Calu3 (cell line): ENCODE results near the gene INSM2.

DNA sequence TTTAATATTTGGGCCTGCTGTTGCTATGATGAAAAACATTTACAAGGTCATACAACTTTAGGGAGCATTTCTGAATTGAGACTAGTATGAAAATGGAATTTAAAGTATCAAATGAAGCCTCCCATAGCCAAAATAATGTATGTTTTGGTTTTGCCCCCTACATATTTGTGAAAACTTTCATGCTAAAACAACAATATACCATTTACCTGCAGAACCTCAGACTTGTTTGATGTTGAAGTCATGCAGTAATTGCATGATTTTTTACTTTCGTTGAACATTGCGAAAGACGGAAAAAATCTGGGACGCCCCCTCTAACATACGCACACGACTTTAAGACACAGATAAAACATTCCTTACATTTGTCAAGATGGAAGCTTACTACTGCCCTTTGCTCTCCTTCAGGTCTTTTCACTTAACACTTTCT is 635 bp upstream of the FAM177A1 start:
- PRO-cap = no peak

GRCh38 chr14:35154067-35154410 is 31.7 kb downstream of the PRORP start:
- PRO-cap = no peak

DNA sequence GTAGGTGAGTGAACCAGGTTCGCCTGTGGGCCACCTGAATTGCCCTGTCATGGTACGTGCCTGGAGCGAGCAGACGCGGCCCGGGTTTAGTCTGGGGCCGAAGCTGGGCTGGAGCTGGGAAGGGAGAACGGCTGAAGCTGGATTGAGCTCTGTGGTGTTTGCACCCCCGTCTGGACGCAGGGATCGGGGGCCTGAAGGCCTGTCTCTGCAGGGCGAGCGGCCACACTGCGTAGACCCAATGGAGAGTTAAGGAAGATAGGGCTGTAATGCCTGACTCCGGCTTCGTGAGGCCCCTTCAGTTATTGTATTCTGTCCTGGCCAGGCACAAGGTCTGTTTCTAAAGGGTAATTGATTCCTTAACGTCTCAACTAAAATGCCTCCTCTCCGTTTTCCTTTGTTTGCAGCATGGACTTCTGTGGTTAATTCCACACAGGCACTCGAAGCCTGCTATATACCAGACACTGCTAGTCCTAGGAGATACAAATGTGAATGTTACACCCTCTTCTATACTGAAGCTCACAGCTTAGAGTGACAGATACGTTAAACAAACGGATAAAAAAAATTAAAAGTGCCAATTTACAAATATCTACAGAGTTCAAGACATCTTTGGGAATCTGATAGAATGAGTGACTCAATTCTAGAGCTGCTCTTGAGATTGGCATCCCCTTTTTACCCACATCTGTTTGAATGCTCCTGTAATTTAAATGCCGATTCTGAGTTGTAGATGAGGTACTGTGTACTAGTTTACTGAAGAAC is 545 bp downstream of the PSMA6 start:
- PRO-cap = unidirectional peak, plus-strand start at position 72 of the sequence; unidirectional peak, plus-strand start at position 89 of the sequence

DNA sequence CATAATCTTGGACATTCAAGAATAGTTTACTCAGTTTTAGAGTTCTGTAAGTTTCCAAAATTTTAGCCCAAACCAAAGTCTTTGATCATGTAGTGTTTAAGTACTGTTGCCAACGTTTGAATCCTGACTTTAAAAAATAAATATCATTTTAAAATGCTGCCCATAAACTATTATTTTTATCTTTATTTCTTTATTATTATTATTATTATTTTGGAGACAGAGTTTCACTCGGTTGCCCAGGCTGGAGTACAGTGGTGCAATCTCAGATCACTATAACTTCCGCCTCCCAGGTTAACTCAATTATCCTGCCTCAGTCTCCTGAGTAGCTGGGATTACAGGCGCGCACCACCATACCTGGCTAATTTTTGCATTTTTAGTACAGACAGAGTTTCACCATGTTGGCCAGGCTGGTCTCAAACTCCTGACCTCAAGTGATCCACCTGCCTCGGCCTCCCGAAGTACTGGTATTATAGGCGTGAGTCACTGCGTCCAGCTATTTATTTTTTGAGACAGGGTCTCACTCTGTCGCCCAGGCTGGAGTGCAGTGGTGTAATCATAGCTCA is 6.4 kb downstream of the PSMA6 start:
- PRO-cap = no peak

DNA sequence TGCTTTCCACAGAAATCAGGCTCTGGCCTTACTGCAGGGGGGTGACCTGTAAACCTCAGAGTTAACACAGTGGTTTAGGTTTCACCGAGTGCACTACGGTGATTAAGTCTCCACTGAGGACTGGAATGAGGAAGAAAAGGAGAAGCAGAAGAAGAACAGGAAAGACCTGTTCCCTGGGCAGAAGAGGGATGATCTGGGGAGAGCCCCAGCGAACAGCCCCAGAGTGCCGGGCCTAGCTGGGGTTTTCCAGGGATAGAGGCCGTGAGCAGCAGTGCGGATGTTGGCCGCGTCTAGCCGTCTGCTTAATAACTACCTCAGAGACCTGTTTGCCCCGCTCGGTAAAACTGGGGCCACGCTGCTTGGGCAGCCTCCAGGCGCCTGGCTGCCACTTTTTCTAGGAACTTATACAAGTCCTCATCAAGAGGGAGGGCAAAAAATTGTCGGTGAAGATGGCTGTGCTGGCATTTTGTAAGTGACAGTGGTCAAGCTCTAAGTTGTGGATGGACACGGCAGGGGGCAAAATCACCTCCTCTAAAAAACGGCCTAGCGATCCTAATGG is 40.1 kb downstream of the PSMA6 start:
- PRO-cap = unidirectional peak, plus-strand start at position 180 of the sequence; bidirectional peak, plus-strand start at position 249 of the sequence, minus-strand start at position 311 of the sequence

DNA sequence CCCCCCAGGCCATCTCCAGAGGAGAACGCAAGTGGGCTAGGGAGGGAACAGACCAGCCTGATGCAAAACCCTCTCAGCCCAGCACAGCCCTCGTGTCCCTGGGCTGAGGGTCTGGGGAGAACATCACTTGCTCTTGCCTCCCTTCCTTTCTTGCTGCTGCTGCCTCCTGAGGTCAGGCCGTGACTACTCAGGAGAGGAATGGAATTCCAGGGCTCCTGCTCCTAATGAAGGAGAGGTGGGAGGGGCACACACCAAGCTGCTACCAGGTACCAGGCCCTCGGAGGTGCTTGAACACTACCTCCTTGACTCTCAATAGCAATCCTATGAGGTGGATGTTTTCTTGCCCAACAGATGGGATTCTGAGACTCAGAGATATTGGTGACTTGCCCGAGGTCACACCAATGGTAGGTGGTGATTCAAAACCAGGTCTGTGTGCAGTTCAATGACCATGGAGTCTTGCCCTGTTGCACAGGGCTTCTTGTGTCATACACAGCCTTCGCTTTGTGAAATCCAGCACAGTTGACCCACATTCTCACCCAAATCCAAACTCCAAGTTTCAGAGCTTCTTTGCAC is 45.6 kb downstream of the PSMA6 start:
- PRO-cap = no peak

DNA sequence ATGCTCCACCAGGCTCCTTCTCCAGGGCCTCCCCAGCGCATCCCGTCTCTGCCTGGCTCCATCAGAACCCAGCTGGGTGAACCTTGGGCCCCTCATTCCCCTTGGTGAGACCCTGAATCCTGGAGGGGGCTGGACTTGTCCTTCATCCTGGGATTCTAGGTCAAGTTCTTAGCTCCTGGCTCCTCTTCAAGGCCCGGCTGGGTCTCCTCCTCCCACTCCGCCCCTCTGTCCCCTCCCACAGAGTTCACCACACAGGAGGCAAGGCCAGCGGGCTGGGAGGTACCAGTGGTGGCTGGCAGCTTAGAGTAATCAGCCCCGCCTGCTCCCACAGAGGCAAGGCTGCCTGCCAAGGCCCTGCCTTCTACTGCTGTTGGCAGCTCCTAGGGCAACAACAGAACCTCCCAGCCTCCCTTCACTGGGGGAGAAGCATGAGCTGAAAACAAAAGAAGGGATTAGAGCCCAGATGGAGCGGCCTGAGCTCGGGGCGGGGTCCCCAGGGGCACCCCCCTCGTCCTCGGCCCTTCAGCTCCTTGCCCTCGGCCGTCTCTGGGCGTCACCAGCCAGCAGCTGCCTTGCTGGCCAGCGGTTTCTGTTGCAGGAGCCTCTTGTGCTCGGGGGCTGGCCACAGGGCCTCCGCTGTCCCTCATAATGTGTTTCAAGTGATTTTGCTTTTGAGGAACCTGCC is 49.4 kb downstream of the PSMA6 start:
- PRO-cap = bidirectional peak, plus-strand start at position 364 of the sequence, minus-strand start at position 208 of the sequence

DNA sequence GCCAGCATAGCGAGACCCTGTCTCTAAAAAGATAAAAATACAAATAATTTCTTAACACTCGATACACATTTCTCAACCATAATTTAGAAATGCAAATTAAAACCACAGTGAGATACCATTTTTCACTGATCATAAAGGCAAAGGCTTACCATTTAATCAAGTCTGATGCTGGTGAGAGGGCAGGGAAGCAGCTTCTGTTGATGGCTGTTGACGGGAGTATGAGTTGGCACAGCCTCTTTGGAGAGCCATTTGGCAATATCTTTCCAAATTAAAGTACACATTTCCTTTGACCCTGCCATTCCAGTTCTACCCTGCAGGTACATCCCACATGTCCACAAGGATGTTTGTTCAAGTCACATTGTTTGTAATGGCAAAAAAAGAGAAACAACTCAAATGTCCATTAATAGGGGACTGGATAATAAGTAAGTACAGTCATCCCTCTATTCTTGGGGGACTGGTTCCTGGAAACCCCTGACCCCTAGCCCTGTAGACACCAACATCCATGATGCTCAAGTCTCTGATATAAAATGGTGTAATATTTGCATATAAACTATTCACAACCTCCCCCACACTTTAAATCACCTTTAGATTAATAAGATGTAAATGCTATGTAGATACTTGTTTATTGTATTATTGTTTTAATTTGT is 50.7 kb downstream of the NFKBIA start:
- PRO-cap = no peak

DNA sequence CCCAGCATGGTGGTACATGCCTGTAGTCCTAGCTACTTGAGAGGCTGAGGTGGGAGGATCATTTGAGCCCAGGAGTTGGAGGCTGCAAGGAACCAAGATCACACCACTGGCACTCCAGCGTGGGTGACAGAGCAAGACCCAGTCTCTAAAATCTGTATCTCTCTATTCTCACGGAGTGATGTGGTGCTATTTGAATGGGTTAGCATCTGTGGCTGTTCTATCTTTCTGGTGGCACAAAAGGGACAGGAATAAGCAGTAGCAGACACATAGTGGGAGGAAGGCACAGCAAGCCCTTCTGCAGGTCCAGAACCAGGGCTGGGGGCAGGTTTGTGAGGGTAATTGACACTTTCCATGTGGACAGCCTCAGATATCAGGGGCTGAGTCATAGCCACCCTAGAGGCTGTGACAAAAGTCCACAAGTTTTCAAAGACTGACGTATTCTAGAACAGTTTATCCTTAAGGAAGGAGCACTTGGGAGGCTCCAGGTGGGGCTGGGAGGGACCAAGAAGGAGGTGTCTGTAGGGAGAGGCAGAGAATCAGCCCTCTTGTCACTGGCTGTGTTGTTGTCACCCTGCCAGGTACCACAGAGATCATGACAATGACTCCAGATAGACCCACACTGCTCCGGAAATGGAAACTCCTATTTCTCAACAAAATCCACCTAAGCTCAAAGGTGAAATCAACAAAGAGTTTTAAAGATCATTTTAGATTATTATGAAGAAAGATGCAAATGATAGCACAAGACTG is 48.6 kb downstream of the NFKBIA start:
- PRO-cap = bidirectional peak, plus-strand start at position 484 of the sequence, minus-strand start at position 329 of the sequence

- PRO-cap = no peak
These were observed 48.0 kb downstream of the NFKBIA start for GRCh38 chr14:35356560-35356935.

- PRO-cap = no peak
These were observed 39.4 kb downstream of the NFKBIA start for GRCh38 chr14:35365248-35365499.

DNA sequence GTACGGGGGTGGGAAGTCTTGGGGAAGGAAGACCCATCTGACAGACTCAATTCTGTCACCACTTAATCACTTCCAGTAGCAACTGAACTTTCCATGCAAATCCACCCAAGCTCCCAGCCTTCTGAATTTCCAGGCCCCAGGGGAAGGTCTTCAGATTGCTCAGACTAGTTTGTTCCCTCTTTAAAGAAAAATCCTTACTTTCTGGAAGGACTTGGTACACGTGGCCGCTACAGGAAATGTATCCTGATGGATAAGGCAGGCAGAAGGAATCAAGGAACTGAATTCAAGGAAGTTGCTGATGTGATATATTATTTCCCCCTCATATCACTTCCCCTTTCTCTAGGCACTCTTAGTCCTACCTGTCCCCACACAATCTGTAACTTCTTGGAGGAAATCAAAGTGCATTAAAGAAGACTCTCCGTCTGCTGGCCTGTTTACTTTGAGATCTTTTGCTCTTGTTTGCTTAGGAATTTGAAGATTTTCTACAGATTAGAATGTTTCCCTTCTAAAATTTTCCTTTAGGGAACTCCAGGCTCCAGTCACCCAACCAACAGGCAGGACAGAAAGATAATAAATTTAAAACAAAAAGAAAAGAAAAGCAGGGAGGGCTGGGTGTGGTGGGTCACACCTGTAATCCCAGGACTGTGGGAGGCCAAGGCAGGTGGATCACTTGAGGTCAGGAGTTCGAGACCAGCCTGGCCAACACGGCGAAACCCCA is 6.3 kb downstream of the NFKBIA start:
- PRO-cap = no peak

DNA sequence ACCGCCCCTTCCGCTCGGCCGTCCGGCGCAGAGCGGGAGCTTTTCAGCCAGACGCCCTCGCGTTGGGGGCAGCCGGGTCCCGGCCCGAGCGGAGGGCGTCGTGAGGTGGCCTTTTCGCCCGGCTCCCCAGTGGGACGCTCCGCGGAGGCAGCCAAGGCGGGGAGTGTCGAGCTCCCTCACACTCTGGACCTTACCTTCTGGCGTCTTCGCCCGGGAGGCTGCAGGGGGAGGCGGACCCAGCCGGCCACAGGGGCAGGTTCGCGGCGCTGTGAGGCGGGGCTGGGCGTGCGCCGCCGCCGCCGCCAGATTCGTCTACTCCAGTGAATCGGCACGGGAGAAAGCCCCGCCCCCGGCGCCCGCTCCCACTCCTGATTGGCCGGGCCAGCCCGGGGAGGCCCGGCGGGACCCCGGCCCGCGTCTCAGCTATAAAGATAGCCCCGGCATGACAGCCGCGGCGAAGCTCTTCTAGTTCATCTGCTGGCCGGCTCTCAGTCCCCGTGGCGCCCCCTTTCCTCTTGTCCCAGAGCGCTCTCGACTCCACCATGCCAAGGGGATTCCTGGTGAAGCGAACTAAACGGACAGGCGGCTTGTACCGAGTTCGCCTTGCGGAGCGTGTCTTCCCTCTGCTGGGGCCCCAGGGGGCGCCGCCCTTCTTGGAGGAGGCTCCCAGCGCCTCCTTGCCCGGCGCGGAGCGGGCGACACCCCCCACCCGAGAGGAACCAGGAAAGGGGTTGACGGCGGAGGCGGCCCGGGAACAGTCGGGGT is at the start of gene INSM2:
Gene INSM2 (plus strand): TSS at position 454 of the 765 bp plus-strand sequence.
- PRO-cap = no peak

DNA sequence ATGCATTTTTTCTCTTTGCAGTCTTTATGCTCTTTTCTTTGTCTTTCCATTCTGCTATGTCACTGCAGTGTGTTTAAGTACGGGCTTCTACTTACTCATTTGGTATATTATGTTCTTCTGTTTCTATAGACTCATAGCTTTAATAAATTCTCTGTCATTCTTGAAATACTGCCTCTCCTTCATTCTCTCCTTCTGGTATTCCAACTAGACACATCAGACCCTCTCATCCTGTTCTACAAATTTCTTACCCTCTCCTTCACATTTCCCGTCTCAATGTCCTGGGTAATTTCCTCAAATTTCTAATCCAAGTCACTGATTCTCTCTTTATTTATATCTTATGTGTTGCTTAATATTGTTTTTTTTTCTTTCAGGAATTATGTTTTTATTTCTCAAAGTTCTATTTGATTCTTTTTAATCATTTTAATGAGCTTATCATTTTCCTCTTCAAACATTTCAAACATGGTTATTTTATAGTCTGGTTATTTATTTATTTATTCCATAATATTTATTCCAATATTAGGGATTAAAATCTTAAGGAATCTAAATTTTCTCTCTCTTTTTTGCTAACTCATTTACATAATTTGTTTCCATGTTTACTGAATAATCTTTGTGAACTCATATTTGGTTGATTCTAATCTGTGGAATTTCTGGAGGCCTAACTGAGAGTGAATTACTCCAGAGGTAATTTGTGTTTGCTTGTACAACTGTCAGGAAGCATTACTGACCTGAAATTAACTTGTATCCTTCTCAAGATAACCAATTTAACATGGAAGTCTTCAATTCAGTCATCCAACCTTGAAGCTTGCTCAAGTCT is 93.9 kb downstream of the RALGAPA1 start:
- PRO-cap = no peak

- PRO-cap = no peak
These were observed 83.7 kb downstream of the BRMS1L start for GRCh38 chr14:35909855-35910125.

GRCh38 chr14:36069200-36069490 is 243.0 kb downstream of the BRMS1L start:
- PRO-cap = no peak

- PRO-cap = unidirectional peak, minus-strand start at chr14:36069621
These were observed 243.3 kb downstream of the BRMS1L start for GRCh38 chr14:36069491-36069688.

DNA sequence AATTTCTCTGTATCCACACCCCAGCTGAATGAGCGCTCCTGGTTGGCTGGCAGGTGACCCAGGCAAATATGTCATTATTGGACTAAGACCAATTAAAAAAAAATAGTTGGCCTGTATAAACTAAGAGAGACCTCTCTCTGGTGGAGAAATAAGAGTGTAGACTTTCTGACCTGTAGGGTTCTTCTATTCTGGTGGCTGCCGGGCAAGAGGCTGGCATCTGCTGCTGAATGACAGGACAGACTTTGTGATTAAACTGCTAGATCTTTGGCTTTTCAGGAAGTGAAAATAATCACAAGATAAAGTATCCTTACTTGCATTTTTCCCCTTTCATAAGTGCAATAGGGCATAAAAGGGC is 243.5 kb downstream of the BRMS1L start:
- PRO-cap = no peak

DNA sequence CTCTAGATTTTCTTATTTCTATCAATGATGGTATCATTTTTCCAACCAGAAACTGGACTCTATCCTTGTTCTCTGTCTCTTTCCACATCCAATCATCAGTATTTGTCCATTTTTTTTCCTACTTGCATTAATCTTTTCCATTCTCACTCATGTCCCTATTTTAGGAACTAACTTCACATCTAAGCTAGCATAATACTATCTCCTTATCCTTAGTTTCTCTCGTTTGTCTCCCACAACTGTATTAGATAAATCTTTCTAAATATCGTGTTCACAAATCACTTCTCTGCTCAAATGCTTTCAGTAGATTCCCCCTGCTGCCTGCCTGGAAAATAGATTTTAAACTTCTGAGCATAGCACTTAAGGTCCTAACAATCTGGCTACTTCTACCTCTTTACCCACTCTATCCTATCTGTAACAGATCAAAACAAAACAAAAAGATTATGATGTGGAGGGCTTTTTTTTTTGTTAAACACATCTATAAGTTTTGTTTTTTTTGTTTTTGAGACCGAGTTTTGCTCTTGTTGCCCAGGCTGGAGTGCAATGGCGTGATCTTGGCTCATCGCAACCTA is 14.6 kb downstream of the MBIP start:
- PRO-cap = no peak

DNA sequence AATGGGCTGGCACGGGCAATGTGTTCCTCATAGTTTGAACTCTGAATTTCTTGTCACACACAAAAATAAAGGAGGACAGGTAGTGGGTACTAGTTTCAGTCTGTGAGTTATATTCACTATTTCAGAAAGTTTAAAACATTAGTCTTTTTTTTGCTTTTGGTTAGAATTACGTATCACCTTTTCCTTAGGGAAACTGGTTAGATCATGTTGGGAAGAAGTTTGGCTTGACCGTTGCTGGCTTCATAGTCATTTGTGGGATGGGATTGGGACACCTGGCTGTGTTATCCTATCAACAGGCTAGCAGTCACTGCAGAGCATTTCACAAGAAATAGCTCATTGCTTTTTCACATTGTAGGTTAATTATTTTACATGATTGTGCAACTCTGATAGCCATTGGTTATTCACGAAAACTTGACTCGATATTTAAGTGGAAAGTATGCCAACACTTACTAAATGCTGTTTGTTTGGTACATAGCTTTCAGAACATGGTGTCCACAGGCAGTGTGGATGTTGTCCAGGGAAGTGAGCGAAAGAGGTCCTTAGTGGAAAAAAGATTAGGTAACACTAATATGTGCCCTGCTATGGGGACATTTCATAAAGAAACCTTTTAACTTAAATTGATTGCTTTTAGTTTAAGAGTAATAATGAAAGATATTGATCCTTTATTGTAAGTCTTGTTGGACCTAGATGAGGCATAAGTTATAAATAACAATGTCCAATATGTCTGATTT is 89.4 kb downstream of the NKX2-1 start:
- PRO-cap = no peak